Monocyte (primary cell): ENCODE results near the genes BACE1, DSCAML1, TMPRSS13, CD3D and KMT2A.

DNA sequence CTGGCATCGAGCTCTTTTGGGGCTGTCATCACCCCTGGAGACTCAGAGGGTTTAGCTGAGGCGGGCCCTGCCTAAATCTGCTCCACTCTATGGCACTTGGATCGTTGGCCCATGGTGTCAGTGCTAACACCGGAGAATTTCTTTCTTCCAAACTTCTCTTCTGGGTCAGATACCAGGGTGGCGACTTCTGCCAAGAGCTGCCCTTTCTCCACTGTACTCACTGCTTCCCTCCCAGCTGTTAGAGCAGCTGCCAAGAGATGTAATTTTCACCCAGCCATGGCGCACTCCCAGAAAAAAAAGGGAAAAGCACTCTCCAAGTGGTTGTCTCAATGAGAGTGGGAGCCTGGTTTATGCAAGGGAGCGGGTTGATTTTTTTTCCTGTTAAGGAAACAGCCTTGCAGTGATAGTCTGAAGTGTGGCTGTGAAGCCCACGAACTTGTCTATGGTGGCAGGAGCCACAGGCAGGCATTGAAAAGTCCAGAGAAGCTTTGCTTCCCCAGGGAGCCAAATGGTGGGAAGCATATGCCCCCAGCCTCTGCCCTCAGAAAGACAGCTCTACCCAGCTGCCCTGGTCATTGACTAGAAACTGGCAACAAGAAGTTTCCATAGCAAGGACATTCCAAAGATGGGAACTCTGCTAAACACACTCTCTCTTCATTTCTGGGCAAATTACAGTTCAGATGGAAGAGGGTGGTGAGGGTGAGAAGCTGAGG is 10.7 kb downstream of the PCSK7 start:
- PRO-cap, 2 experiments: no peak in any of the 2 experiments

DNA sequence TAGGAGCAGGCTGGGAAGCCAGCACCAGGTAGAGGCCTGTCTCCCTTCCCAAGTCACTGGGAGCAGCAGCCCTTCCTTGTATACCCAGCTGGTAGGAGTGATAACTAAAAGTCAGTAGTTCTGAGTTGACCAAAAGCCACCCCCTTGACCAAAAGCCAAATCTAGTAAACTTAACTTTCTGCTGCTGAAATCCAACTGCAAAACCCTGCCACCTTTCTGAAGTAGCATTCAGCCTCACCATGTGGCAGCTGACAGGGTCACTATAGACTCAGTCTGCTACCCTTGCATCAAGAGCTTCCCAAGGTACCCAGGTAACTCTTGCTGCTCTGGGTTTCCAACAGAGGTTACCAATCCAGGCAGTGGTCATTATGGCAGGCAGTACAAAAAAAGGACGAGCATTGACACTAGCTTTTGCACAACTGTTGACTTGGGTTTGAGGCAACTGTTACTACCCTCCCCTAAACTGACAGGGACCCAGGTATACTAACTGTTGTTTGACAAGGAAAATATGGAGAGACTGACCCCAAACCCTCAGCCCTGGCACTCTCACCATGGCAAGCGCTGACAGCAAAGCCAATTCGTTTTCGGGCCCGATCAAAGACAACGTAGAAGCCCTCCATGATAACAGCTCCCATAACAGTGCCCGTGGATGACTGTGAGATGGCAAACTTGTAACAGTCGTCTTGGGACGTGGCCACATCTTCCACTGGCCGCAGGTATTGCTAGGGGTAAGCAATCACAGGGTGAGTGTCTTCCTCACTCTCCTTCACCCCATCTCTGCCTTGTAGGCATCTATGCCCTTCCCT is 25.9 kb downstream of the BACE1 start:
- PRO-cap, 2 experiments: no peak in any of the 2 experiments

DNA sequence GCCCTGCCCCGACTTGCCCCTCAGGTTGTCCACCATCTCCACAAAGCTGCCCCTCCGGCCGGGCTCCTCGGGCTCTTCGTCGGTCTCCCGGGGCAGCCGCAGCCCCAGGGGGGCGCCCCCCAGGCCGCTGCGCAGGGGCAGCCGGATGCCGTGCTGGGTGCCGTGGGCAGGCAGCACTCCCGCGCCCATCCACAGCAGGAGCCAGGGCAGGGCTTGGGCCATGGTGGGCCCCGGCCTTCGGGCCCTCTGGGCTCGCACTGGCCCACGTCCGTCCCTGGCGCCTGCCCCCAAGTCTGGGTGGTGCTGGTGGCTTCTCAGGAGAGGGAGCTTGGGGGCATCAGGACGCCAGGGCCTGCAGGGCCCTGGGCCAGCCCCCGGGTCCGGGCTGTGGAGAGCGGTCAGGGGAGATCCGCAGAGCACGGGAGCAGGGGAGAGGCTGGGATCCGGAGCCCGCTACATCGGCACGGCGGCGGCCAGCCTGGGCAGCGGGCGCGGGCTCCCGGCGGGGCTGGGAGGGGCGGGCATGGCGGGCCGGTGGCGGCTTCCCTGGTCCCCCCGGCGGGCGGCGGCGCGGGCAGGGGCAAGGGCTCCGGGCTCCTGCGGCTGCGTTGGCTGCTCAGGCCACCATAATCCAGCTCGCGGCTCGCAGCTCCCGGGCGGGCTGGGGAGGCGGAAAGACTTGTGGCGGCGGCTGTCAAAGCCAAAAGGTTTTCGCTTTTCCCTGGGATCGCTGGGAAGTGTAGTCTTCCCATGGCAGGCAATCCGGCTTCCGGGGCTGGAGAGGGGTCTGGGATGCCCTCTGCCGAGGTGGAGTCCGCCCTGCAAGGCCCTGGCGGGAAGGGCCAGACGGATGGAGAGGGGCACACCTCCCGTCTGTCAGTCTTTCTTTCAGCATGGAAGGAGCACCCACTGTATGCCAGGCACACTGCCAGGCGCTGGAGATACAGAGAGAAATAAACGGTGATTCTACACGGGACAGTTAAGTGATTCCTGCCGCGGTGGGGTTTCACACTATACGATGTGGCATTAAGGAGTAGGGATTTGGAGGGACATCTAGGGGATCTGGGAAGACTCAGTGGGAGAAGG is at the start of gene BACE1:
Gene BACE1 (minus strand): TSS at position 683 of the 1,086 bp plus-strand sequence.
- PRO-cap, 2 experiments: no peak in any of the 2 experiments

- PRO-cap, 2 experiments: no peak in any of the 2 experiments
Measured at GRCh38 chr11:117679626-117680099, 117.4 kb downstream of the DSCAML1 start.

- PRO-cap, 2 experiments: no peak in any of the 2 experiments
Measured at GRCh38 chr11:117717629-117718543, 79.1 kb downstream of the DSCAML1 start.

DNA sequence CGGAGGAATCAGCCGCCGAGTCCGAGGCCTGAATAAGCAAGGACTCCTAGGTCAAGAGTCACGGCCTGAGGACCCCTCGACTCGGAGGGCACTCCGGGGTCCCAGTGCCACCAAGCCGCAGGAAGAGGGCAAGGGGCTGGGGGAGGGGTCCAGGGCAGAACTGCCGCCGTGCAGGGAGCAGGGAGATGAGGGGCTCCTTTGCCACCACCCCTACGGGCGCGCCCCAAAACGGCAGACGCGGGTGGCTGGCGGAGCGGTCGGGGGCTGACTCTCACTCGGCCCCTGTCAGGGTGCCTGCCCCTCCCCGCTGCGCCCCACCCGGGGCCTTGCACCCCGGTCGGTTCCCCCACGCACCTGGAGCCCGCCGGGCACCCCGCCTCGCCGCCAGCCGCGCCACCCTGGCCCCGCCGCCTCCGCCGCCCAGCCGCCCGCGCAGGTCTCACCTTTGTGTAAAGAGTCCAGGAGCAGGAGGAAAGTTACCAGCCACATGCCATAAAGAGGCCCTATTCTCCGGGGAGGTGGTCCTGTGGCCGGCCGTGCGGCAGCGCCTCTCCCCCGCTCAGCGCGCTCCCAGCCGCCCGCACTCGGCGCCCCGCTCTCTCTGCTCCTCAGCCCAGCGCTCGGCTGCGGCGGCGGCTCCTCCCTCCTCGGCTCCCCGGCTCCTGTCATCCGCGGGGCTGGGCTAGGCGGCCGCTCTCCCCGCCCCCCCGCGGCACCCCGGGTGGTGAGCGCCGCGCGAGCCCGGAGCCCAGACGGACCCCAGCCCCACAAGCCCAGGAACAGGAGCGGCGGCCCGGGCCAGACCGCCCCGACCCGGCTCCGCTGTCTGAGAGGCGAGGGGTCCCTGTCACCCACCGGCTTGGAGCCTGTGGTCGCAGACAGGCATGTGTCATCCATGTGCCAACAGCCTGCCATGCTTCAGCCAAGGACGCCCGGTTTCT is at the start of gene DSCAML1:
Gene DSCAML1 (minus strand): TSS at position 626 of the 941 bp plus-strand sequence.
- PRO-cap, 2 experiments: peak in 1 of 2 experiments; most common minus-strand start position 603 of the sequence (in 1)

- PRO-cap, 2 experiments: no peak in any of the 2 experiments
Measured at GRCh38 chr11:117823097-117823903, 1.2 kb downstream of the FXYD2 start.

DNA sequence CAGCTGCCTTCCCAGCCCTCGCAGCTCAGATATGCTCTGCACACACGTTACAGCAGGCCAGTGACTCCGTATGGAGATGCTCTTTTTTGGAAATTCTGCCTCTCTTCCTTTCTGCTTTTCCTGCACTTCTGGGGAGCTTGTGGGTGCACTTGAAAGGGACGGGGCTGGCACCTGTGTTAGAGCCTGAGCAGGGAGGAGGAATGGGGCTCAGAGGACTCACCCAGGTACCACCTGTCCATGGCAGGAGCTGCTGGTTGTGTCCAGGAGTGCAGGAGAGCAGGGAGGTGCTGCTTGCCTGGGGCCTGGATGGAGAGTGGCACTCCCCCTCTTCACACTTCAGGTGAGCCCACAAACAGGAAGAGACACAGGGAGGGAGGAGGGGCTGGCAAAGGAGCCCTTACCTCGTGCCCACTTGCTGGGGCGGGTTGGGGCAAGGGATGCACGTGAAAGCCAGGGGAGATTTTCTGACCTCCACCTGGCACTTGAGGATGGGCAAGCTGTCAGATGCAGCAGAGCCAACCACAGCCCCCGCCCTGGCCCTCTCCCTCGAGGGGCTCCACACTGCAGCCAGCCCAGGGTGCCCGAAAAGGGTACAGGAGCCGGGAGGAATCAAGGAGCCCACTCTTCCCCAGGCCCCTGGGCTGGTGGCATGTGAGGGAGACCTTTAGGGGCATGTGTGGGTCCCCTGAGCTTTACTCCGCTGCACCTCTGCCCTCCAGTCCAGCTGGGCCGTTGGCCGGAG is 3.4 kb upstream of the FXYD2 start:
- PRO-cap, 2 experiments: no peak in any of the 2 experiments

GRCh38 chr11:117929286-117929712 is at the start of gene TMPRSS13:
Gene TMPRSS13, minus strand, starts transcription at chr11:117929402.
- PRO-cap, 2 experiments: no peak in any of the 2 experiments

DNA sequence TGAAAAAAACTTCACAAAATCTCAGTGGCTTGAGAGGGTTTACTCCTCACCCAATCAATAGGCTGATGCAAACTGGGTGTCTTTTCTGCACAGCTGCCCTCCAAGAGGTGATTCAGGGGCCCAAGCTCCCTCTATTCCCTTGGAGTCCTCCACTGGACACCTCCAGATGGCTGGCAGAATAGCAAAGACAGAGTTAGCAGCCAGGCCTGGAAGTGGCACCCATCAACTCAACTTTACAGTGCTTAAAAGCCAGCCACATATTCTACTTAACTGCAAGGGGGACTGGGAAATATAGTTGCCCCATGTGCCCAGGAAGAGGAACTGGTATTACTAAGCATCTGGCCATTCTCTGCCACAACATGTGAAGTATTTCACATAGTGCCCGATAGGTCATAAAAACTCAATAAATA is 5.6 kb upstream of the IL10RA start:
- PRO-cap, 2 experiments: no peak in any of the 2 experiments

GRCh38 chr11:118007534-118008051 is 21.4 kb downstream of the IL10RA start:
- PRO-cap, 2 experiments: no peak in any of the 2 experiments

GRCh38 chr11:118079457-118080211 is 2.8 kb downstream of the TMPRSS4 start:
- PRO-cap, 2 experiments: no peak in any of the 2 experiments

DNA sequence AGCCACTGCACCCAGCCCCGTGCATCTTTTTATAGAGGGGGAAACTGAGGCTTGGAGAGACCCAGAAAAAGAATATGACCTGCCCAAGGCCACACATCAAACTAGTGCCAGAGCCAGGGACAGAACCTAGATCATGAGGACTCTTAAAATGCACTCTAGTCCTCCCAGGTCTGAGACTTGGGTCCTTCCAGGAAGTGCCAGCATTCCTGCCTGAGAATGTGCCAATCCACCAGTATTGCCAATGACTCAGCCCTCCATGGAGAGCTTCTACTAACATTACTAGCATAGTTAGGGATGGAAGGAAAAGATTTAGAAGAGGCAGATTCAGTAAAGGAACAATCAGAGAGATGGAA is 20.0 kb upstream of the SMIM35 start:
- PRO-cap, 2 experiments: no peak in any of the 2 experiments

DNA sequence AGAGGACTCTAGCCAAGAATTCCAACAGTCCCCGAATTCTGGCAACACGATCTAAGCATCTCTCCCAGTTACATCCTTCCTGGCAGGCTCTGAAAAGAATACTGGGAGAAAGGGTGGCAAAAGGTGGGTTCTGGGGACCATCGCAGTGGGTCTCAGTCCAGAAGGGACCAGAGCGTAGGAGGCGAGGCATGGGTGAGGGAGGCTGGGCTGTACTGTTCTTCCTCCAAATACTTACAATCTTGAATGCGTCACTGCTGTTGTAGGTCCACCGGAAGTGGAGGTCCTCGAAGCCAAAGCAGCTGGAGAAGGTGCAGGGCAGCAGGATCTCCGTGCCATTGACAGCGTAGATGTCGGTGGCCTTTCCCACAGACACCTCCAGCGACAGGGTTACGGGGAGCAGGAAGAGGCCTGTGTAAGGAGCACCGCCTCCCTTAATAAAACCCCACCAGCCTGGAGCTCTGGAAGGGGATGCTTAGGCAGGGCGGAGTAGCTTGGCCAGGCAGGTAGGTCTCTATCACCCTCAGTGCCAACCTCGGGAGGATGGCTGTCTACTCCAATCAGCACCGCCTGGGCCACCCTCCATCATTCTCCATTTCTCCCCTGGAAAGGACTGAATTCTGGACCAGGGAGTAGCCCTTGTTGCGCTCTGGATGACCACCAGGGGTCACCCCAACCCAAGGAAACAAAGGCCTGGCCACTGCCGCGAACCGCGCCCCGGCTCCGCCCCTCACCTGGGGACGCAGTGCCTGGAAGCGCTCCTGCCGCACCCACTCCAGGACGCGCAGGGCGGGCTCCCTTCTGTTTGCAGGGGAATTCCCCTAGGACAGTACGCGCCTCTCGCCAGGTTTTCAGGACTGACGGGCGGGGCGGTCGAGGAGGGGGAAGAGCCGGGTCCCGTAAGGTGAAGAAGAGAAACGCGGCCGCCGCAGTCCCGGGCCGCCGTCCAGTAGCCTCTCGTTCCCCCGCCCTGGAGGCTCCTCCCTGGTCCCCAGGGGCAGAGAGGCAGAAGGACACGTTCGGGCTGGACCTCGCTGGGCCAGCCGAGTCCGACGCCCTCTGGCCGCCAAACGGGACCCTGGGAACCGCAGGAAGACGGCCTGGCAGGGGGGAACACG is 7.4 kb downstream of the SCN4B start:
- PRO-cap, 2 experiments: no peak in any of the 2 experiments

GRCh38 chr11:118212124-118213438 is 12.2 kb downstream of the JAML start:
- PRO-cap, 2 experiments: no peak in any of the 2 experiments

- PRO-cap, 2 experiments: no peak in any of the 2 experiments
Measured at GRCh38 chr11:118263075-118263561, 979 bp downstream of the MPZL2 start.

DNA sequence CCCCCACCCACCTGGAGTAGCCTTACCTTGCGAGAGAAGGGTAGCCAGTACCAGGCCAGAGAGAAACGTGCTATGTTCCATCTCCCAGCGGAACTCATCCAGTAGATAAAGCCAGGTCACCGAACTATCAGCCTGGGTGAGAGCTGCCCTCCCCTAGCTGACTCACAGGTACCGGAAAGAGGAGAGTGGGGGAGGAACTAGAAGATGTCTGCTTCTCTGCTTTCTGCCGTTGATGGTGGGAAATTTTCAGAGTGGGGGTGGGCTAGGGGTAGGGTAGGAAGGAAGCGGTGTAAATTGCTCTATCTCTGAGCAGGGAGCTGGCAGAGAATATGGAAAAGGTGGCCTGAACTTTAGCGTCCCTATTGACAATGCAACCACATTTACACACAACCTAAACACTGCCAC is at the start of gene CD3D:
Gene CD3D (minus strand): TSS at position 179 of the 405 bp plus-strand sequence.
- PRO-cap, 2 experiments: no peak in any of the 2 experiments

DNA sequence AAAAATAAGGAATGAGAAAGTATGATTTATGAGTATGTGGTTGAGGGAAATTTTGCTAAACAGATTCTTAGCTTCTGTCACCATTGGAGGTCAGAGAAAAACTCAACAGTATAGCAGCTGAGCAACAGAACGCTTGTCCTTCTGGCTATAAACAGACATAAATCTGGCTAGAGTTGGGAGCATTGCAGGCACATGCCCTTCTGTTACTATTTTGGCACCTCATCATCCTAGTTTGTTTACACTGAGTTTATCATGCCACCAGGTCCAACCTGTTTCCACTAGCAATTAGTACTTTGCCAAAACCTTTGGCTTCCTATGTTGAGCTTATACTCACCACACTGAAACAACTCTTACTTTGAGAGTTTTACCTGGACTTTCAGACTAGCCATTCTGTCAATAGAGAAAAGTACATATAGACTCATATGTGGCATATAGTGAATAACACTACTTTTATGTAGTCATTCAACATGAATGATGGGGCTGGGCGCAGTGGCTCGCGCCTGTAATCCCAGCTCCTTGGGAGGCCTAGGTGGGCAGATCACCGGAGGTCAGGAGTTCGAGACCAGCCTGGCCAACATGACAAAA is 7.0 kb downstream of the UBE4A start:
- PRO-cap, 2 experiments: no peak in any of the 2 experiments

GRCh38 chr11:118436305-118437018 is at the start of gene KMT2A:
Gene KMT2A, plus strand, starts transcription at chr11:118436492.
- PRO-cap, 2 experiments: peak in 2 of 2 experiments; most common plus-strand start chr11:118436497 (in 1); most common minus-strand start chr11:118436787 (in 2)

- PRO-cap, 2 experiments: no peak in any of the 2 experiments
Measured at GRCh38 chr11:118438237-118439164, 2.2 kb downstream of the KMT2A start.